Urinary bladder (tissue), 3 donors: Measurements from ENCODE around the genes NAA10, FLNA, RPL10, DNASE1L1, PLXNA3, CTAG1B and RAB39B.

DNA sequence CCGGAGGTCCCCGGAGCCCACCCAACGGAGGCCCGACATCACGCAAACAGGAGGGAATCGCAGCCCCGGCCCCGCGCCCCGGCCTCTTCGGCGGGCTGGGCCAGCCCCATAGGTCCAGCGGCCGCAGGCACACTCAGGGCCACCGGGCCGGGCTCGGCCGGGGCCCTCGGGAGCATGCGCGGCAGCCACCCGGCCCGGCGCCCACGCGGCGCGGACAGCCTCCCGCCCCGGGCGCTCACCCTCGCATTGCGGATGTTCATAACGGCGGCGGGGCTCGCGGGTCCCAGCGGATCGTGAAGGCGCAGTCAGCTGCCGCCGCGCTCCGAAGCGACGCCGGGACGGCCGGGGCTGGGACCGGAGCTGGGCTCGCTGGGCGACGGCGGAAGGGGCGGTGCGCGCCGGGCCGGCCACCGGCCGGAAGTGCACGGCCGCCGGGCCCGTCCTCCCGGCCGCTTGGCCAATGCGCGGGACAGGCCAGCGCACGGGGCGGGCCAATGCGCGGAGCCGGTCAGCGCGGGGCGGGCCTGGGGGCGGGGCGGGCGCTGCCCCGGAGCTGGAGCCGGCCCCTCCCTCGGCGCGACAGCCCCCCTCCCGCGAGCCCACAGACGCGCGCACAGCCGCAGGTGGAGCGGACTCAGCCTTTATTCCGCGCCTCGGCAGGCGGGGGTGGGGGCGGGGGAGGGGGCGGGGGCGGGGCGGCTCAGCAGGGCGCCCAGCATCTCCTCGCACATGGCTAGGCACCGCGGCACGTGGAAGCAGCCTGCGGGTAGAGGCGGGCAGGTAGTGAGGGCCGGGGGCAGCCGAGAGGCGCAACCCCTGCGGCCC lies at the start of gene NAA10:
Gene NAA10 (minus strand): TSS at position 393 of the 825 bp plus-strand sequence.
- PRO-cap, result no peak
- RAMPAGE, long total RNA, result no peak

DNA sequence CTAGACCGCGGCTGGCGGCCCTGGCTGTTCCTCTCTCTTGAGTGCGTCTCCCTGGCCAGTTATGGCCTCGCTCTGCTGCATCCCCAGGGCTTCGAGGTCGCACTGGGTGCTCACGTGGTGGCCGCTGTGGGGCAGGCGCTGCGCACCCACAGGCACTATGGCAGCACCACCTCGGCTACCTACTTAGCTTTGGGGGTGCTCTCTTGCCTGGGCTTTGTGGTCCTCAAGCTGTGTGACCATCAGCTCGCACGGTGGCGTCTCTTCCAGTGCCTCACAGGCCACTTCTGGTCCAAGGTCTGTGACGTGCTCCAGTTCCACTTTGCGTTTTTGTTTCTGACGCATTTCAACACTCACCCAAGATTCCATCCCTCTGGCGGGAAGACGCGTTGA lies 9.9 kb downstream of the TMEM187 start:
- PRO-cap, result no peak
- RAMPAGE, long total RNA, result no peak

DNA sequence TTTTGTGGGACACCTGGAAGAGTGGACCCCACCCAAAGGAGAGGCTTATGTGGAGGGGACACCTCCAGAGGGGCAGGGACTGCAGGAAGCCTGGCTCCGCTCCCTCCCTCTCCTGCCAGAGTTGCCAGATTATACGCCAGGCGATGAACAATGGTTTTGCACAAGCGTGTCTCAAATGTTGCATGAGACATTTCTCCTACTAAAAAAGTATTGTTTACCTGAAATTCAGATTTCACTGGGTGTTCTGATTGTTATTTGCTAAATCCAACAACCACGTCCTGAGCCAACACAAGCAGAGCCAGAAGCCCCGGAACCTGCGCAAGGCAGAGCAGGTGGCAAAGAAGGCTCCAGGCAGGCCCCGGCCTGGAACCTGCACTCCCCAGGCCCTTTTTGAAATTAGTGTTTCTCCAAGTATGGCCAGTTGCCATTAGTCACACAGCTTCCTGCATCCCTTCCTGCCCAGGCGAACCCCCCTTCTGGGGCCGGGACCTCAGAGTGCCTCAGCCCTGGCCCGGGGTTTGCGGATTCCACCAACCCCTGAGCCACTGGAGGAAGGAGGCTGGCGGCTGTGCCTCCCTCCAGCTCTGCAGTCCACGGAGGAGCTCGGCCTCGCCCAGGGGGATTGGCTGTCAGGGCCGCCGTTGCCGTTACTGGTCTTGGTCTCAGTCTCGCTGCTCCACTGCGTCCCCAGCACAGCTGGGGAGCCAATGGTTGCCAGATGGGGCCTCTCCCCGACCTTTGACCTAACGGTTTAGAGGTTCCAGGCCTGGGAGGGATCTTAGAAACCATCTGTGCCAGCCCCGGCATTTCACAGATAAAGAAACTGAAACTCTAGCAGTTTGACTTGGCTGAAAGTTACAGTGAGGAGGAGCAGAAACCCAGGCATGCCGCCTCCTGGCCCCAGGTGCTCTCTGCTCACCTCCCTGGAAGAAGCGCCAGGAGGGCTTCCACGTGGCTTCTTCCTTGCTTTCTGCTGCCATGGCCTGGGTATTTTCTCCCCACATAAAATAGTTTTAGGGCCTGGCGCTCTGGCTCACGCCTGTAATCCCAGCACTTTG lies 12.8 kb downstream of the TMEM187 start:
- PRO-cap, result no peak
- RAMPAGE, long total RNA, result no peak

- PRO-cap, result no peak
- RAMPAGE, long total RNA, result no peak
These were observed 7.1 kb downstream of the IRAK1 start for GRCh38 chrX:154012696-154012833.

DNA sequence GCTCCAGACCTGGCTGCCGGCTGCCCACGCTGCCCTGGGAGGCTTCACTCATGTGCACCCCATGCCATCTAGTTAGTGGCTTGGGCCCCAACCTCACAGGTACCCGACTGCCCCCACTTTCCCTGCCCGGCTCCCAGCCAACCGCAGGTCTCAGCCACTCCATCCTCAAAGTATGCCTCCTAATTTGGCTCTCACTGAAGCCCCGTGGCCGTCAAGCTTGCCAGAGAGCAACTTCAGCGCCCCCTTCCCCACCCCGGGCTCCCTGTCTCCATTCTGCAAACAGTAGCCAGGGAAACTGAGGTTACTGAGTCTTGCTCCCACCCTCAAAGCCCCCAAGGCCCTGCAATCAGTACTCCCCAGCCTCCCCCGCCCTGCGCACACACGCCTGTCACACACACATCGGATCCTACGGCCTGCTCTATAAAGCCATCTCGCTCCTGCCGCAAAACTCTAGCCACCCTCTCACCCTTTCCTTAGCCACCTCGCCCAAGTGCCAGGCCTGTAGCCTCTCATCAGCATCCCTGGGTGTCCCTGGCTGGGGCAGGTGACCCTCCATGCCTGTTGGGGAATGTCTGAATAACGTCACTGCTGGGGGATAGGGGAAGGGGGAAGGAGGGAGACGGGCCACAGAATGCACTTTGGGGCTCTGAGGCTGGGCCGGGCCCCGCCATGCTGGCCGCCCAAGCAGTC lies 18.2 kb downstream of the FLNA start:
- PRO-cap, result no peak
- RAMPAGE, long total RNA, result no peak

GRCh38 chrX:154368513-154369302 lies 5.7 kb downstream of the FLNA start:
- PRO-cap, result bidirectional peak, plus-strand start at chrX:154369158, minus-strand start at chrX:154369030
- RAMPAGE, long total RNA, result no peak

DNA sequence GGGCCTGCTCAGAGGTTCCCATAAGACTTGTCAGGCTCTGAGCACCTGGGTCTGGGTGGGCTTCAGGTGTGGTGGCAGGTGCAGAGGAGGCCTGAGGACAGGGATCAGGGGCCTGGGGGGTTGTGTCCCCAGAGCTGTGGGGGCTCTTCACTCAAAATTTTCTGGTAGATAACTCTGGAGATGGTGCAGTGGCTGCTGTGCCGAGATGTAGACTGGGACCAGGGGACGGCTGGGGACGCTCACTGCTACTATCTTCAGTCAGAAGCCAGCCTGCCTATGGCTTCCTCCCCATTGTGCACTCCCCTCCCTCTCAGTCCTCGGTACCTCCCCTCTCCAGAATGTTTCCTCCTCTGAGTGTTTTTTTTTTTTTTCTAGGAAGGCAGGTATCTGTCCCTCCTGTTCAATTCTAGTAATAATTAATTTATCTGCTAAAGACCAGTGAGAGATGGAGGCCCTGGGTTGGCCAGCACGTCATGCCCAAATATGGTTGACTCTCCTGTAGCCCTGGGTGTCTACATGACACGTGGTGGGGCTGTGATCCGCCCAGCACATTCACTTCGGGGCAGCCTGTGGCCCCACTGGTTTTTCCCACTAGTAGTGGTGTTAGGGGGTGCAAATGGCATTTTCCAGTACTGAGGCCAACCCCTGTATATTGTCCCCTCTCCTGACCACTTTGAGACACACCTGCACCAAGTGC lies 1.9 kb downstream of the FLNA start:
- PRO-cap, result bidirectional peak, plus-strand start at position 549 of the sequence, minus-strand start at position 408 of the sequence
- RAMPAGE, long total RNA, result no peak

- PRO-cap, result bidirectional peak, plus-strand start at chrX:154374941, minus-strand start at chrX:154374638
- RAMPAGE, long total RNA, result no peak
These were observed at the start of gene FLNA for GRCh38 chrX:154374013-154375467. FLNA (minus strand) TSS chrX:154374634.

- PRO-cap, result no peak
- RAMPAGE, long total RNA, result no peak
These were observed 4.4 kb downstream of the EMD start for GRCh38 chrX:154383494-154383972.

DNA sequence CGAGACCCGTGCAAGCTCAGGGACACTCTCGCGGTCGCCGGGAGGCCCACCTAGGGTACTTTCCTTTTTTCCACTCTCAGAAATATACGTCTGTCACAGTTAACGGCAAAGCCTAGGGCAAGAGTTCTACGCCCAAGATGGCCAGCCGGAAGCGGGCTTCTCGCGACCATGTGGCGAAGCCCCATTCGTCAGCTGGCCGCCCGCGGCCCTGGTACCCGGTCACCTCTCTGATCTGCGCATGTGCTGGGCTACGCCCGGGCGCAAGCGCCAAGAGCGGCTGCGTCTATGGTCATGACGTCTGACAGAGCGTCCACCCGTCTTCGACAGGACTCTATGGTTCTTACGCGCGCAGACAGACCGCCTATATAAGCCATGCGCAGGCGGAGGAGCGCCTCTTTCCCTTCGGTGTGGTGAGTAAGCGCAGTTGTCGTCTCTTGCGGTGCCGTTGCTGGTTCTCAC lies at the start of gene RPL10:
Gene RPL10 (plus strand): TSS at position 393 of the 459 bp plus-strand sequence.
- PRO-cap, result bidirectional peak, plus-strand start at position 393 of the sequence, minus-strand start at position 170 of the sequence
- RAMPAGE, long total RNA, result no peak

DNA sequence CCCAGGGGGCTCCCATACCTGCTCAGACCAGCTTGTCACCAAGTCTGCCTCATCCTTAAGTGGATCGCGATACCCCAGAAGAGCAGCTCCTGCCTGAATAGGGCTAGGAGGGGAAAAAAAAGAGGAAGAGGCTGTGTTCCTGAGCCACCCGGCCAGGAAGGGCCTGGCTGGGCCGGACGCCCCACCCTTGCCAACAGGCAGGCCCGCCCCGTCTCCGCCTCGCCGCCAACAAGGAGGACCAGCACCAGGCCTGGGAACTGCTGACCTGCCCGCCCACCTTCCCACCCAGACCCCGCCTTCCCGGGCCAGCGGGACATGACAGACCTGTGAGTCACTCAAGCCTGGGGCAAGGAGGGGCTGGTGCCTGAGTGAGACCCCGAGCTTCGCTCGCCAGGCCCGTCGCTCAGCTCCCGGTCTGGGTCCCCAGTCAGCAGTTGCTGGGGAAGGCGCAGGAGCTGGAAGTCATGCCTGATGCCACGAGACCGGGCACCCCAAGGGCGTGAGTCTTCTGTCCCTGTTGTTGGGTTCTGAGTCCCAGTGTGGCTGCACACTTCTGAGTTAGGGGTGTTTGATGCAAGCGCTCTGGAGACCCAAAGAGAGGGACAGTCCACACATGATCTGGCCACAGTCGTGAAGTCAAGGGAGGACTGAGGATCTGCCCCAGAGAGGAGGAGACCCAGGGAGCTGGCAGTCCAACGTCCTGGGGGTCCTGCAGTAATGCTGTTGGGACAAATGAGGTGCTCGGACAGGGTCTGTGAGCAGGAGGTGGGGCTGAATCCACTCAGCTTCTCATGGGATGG lies at the start of gene DNASE1L1:
Gene DNASE1L1 (minus strand): TSS at position 161 of the 800 bp plus-strand sequence.
- PRO-cap, result bidirectional peak, plus-strand start at position 338 of the sequence, minus-strand start at position 230 of the sequence
- RAMPAGE, long total RNA, result start-site peak on the minus strand centred at position 127 of the sequence, 30 bp wide, 32 and 20 reads in 2 replicates

DNA sequence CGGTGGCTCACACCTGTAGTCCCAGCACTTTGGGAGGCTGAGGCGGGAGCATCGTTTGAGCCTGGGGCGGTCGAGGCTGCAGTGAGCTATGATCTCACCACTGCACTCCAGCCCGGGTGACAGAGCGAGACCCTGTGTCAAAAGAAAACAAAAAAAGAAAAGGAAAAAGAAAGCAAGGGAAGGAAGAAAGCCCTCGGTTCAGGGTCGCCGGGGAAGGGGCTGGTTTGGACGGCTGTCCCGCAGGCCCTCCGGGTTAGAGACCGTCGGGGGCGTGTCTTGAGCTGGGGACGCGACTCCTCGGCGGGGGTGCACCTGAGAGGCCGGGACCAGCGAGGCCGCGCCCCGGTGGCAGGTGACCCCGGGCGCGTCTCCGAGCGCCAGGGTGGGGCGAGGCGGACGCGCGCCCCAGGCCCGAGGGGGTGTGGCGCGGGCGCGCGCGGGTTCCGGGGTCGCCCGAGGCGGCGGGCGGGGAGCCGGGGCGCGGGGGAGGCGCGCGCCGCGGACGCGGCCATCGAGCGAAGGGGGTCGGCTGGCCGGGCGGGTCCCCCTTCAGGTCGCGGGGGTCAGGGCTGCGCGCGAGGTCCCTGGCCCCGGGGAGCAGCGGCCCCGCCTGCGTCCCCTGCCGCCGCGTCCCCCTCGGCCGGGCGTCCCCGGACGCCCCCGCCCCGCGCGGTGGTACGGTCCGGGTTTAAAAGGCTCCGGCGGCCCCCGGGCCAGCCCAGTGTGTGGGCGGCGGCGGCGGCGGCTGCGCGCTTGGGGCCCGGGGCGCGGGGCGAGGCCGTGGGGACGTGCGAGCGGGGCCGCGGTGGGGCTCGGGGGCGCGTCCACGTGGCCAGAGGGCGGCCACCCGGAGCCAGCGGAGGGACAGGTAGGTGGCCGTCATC lies at the start of gene PLXNA3:
Gene PLXNA3 (plus strand): TSS at position 721 of the 884 bp plus-strand sequence.
- PRO-cap, result bidirectional peak, plus-strand start at position 721 of the sequence, minus-strand start at position 662 of the sequence
- RAMPAGE, long total RNA, result no peak

GRCh38 chrX:154541636-154542777 lies 4.6 kb downstream of the G6PD start:
- PRO-cap, result no peak
- RAMPAGE, long total RNA, result no peak

DNA sequence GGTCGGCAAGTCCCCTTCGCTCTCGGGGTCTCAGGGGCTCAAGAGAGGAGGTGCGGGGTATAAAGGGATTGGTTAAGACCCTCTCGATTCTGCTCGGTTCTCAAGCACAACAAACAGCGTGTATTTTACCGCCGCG lies 183 bp downstream of the G6PD start:
- PRO-cap, result no peak
- RAMPAGE, long total RNA, result no peak

DNA sequence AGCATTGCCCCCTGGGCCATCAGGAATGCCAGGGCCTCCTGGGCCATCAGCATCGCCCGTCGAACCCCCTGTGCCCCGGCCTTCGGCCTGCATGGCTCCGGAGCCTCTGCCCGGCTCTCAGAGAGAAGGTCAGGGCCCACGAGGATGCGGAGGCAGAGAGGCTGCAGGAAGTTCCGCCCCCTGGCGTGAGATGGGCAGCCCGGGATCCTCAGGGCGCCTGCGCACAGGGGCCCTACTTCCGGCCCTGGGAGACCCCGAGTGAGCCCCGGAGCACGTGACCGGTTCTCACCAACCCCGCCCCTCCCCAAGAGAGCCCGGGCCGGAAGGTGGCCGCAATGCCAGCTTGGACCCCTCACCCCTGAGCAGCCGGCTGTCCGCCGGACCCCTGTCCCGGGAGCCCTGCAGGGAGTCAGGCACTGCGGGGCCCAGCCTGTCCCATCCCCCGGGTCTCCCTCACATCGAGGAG lies at the start of gene CTAG1B:
Gene CTAG1B (minus strand): TSS at position 157 of the 466 bp plus-strand sequence.
- PRO-cap, result no peak
- RAMPAGE, long total RNA, result no peak

DNA sequence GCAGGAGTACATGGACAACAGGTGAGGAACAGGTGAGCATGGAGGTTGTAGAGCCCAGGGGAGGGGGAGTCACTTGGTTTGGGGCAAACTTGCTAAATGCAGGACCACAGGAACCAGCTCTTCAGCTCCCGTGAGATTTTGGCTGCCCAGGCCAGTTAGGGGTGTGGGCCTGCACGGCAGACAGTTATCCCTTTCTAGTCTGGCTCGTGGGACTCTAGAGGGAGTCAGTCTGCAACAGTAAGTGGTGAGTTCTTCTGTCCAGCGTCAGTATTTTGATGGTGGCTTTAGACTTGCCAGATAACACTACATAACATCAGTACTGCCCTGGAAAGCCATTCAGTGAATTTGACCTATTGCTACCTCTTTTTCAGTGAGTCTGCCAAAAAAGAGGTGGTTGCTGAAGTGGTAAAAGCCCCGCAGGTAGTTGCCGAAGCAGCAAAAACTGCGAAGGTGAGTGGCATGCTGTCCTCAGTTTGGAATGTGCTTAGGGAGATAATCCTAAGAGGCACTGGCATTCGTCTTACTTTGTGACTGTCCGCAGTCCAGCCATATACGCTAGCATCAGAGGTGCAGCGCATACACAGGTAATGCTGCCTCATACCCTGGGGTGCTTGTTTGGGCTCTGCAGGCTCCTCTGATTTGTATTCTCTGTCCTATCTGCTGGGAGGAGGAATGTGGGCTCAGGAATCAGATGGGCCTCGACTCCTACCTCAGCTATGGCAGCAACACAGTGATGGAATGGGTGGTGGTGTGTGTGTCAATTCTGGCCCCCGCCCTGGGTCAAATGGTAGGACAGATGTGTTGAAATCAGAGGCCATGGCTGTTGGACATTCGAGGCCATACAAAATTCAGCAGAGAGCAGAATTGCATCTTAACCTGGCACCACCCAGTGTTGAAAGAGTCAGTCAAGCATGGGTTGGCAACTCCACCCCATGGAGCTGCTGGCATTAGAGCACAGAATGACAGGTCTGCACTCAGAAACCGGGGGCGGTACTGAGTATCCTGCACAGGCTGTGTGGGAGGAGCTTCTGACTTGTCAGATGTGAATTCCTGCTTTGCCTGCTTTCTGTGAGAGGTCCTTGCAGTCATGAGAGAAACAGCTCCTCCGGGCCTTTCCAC lies 12.5 kb downstream of the DKC1 start:
- PRO-cap, result no peak
- RAMPAGE, long total RNA, result no peak

DNA sequence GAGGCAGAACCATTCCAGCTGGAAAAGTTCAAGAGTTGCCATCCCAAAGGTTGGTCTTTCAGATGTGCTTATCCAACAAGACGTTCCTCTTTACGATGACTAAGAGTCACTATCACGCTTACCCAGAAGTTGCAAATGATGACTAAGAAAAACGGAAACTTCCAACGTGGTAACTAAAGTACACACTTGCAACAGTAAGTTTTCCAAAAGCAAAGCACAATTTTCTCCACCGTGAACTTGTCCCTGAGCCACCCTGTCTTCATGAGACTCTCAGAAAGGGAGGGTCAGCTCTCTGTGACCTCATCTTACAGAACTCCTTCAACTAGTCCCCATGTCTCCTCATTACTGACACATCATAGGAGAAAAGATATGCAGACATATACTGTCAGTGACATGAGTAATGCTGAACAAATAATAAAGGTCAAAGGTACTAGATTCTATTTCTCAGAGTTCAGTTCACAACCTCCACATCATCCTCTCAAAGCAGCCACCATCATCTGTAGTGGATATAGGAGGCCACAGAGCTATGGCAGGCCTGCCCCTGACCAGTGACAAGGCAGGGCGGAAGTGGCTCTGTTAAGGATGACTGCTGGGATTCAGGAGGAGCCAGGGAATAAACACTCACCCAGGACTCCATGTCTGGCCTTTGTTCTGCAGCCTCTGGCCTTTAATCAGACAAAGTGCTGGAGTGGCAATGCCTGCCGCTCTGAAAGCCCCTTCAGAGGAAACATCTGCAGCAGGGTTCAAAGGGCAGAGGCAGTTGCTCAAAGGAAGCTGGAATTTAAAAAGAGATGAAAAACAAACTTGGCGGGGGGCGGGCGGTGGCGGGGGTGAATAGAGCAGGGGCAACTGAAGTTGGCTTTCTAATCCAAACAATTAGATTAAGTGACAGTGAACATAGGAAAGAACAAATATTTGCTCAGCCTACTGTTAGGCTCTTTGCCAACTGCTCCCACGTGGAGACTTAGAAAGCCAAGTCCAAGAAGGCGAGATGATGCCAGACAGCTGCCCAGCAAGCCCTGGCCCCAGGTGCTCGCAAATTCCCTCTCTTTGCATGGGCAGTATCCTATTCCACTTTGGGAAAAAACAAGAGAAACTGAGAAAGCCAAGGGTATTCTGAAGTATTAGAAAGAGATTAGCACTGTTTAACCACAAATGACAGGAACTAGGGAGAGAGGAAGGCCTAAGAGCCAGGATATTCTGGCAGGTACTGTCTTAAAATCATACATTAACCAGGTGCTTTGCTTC lies 5.7 kb downstream of the MPP1 start:
- PRO-cap, result no peak
- RAMPAGE, long total RNA, result no peak

DNA sequence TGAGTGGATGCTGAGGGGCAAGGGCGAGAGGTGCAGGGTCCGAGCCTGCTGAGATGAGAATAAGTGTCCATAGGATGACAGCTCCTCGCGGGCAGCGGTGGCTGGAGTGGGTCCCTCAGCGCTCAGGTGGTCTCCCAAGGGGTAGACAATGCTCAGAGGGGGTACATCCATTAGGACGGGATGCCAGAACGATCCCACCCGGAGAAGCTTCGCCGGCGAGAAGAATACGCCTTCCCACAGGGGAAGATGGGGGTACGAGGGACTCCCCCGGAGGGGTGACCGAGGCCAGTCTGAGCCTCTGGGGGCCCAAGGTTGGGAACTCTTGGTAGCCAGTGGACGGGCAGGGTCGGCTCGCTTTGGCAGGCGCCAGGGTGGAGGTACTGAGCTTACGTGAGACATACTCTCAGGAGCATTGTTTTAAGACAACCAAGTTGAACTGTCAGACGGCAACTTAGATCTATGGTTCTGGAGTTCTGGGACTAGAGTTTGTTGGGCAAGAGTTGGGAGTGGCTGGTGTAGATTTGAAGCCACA lies 15.8 kb downstream of the BRCC3 start:
- PRO-cap, result no peak
- RAMPAGE, long total RNA, result no peak

GRCh38 chrX:155263759-155264745 lies at the start of gene RAB39B:
RAB39B (minus strand) TSS chrX:155264491.
- PRO-cap, result no peak
- RAMPAGE, long total RNA, result no peak

- PRO-cap, result no peak
- RAMPAGE, long total RNA, result no peak
These were observed 106.1 kb upstream of the TMLHE start for GRCh38 chrX:155718767-155719377.